ENCODE measurements around the genes PSORS1C1 and ATP6V1G2.

GRCh38 chr6:30934892-30935538, 3.0 kb upstream of the SFTA2 start:
- RRBS = no CpG with 5 or more reads among the region's 6 CpGs

GRCh38 chr6:31036032-31036309, 25.7 kb downstream of the MUC22 start:
- RRBS = no CpG with 5 or more reads among the region's 3 CpGs

DNA sequence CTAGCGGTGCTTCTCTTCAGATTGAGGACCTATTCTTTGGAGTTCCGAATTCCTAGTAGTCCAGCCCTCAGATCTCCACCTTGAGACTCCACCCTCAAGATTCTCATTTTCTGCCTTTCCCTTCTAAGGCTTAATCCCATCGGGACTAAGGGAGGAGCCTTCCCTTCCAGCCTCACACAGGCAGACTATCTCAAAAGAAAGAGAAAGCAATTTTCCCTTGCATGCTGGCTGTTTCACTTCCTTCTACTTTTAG, 32.6 kb downstream of the MUC22 start:
- RRBS = no CpG with 5 or more reads among the region's 3 CpGs

DNA sequence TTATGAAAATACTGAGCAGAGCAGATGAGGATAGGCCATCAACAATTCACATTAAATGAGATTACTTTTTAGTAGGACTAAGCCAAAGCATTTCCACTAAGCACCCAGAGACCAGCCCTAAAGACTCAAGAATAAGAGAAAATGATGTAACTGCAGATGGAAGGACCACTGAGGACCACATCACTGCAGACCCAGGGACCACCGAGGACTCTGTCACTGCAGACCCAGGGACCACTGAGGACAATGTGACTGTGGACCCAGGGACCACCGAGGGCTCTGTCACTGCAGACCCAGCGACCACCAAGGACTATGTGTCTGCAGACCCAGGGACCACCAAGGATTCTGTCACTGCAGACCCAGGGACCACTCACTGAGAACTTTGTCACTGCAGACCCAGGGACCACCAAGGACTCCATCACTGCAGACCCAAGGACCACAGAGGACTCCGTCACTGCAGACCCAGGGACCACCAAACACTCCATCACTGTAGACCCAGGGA, 45.9 kb downstream of the MUC22 start:
- RRBS = no CpG with 5 or more reads among the region's 4 CpGs

- RRBS = no CpG with 5 or more reads among the region's 3 CpGs
These were observed at the start of gene PSORS1C1 for GRCh38 chr6:31114554-31114938. TSS of gene PSORS1C1 (plus strand) at chr6:31114800.

DNA sequence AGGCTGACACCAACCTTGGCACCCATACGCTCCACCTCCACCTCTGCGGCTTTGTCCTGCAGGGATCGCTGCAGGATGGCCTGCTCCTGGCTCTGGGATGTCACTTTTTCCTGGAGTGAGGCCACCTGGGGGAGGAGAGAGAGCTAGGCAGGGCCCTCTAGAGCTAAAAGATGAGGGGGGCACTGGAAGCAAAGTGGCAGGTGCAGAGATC, 9.1 kb downstream of the CCHCR1 start:
- RRBS = no CpG with 5 or more reads among the region's 3 CpGs

- RRBS = no CpG with 5 or more reads among the region's 9 CpGs
These were observed 2.8 kb upstream of the POU5F1 start for GRCh38 chr6:31173066-31173990.

DNA sequence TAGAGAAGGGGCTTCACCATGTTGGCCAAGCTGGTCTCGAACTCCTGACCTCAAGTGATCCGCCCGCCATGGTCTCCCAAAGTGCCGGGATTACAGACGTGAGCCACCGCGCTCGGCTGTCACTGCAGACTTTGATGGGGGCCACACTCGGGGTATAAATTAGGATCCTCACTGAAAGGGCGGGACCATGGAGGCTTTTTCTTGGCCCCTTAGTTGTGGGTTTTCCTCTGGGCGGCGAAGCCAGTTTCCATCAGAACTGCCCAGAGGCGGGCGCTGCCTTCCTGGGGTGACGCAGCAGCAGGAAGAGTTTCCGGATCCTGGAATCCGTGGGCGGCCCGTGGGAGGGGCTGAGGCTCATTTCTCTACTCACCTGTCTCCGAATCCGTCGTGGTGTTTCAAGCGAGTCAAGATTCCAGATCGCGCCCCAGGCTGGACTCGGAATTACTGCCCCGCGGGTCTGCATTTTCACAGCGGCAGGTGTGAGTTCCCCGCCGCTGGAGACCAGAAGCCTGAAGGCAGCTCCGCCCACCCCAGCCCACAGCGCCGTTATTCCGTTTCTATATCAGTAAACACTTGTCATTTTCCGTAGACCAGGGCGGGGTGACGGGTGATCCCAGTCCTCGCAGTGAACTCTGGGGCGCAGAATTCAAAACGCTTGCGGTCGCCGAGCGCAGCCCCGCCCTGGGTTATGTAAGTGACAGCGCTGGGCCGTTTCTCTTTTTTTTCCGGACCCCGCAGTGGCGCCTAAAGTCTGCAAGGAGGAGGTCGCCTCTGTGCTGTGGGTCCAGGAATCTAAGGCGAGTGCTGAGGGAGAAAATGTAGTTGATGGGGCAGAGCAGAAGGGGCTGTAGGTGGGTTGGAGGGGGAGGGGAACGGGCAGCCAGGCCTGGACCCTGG, 27.2 kb upstream of the POU5F1 start:
- RRBS = no CpG with 5 or more reads among the region's 54 CpGs

GRCh38 chr6:31352182-31352400, 4.9 kb downstream of the HLA-B start:
- RRBS = no CpG with 5 or more reads among the region's 2 CpGs

- RRBS = no CpG with 5 or more reads among the region's 16 CpGs
These were observed 1.6 kb downstream of the HLA-B start for GRCh38 chr6:31355076-31356029.

GRCh38 chr6:31378301-31378796, 21.4 kb upstream of the HLA-B start:
- RRBS = no CpG with 5 or more reads among the region's 7 CpGs

DNA sequence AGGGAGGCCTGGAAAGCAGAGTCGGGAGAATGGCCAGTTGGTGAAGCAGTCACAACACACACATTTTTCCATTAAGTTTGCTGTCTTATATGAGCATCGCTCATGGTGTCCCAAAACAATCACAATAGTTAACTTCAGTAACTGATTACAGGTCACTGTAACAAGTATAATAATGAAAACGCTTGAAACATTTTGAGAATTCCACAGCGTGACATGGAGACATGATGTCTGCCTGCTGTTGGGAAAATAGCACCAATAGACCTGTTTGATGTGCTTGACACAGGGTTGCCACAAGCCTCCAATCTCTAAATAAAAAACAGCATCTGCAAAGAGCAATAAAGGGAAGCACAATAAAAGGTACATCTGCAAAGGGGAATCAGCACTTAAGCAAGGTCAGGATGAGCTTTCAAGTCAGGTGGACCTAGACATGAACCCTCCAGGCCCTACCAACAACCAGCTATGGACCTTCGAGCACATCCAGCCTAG, 1.6 kb upstream of the MCCD1 start:
- RRBS = no CpG with 5 or more reads among the region's 5 CpGs

DNA sequence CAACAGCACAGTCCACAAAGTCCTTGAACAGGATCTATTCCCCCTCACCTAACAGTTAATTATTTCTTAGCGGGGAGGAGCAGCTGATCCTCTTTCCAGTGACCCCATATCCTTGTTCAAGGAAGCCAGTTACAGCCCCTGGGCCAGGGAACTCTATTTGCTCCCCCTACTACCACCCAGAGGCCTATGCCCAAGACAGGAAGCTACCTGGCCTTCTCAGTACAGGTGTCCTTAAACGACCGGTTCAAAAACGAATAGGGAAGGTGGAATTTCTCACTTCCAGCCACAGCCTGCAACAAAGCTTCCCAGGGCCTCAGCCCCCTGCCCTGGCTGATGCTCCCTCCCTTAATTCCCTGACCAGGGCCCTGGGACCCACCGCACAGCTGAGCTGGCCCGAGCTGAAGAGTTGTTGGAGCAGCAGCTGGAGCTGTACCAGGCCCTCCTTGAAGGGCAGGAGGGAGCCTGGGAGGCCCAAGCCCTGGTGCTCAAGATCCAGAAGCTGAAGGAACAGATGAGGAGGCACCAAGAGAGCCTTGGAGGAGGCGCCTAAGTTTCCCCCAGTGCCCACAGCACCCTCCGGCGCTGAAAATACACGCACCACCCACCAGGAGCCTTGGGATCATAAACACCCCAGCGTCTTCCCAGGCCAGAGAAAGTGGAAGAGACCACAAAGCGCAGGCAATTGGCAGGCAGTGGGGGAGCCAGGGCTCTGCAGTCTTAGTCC, 786 bp downstream of the MCCD1 start:
- RRBS = no CpG with 5 or more reads among the region's 12 CpGs

DNA sequence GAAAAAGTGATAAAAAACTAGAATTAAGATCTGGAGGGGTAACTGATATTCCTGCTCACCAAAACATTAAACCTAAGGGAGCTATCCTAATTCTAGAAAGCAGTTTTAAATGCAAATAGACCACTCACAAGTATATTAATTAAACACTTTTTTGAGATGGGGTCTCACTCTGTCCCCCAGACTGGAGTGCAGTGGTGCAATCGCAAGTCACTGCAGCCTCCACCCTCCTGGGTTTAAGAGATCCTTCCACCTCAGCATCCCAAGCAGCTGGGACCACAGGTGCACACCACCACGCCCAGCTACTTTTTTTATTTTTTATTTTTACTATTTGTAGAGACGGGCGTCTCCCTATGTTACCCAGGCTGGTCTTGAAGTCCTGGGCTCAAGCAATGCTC, 2.9 kb downstream of the MCCD1 start:
- RRBS = no CpG with 5 or more reads among the region's 4 CpGs

DNA sequence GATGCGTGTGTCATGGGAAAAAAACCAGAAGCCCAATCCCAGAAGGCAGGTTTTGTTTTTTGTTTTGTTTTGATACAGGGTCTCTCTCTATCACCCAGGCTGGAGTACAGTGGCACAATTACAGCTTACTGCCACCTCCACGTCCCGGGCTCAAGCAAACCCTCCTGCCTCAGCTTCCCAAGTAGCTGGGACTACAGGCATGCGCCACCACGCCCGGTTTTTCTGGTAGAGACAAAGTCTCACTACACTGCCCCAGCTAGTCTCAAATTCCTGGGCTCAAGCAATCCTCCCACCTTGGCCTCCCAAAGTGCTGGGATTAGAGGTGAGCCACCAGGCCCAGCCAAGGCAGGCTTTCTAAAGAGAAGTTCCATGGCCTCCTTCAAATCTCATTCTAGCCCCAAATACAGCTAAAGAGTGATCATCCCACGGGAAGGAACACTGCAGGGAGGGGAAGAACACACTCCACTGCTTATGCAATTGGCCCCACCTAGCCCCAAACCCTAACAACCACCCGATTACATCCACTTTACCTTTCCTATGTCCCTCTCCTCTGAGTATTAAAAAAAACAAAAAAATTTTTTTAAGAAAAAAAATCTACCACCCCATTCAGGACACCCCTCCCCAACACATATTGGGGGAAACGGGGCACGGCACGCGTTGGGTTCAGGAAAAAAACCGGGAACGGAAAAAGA, 5.3 kb downstream of the MCCD1 start:
- RRBS = no CpG with 5 or more reads among the region's 14 CpGs

DNA sequence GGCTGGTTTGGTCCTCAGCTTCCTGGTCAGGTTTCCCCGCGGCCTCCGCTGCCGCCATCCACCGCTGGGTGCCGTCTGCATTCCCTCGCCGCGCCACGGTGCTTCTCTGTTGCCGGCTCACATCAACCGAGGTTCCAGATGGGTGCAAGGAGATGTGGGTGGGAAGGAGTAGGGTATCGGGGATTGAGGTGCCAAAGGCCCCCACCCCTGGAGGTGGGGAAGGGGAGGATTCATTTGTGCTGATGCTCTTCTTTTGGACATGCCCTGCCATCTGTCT, 5.8 kb downstream of the MCCD1 start:
- RRBS = no CpG with 5 or more reads among the region's 13 CpGs

DNA sequence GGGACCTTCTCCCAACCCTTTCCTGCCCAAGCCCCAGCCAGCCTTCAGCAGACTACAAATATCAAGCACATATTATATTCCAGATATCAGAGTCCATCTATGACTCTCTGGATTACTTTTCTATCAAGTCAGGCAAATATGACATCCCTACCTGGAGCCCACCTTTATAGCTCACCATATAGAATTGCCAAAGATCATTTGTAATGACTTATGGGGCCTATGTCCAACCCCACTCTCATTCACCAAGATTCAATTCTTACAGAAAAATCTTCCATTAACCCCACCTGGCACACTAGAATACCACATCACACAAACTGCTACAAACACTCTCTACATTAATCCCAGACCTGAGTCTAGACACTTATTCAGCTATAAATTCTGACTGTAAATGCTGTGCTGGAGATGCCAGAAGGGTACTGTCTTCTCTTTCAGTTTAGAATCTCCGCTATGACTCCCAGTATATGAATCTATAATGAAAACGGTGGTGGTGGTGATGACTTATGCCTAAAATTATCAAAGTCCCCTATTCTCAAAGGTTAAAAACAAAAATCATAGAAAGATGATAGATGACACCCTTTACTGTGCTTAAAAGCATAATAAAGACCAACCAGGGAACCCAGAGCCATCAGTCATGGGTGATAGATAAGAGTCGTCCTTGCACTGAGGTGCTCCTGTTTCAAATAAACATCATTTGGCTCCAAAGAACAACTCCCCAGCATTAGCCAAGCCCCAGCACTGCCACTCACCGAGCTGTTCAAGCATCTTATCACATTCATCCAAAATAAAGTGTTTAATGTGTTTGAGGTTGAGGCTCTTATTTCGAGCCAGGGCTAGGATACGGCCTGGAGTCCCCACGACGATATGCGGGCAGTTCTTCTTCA, 5.8 kb downstream of the DDX39B start:
- RRBS = no CpG with 5 or more reads among the region's 9 CpGs

DNA sequence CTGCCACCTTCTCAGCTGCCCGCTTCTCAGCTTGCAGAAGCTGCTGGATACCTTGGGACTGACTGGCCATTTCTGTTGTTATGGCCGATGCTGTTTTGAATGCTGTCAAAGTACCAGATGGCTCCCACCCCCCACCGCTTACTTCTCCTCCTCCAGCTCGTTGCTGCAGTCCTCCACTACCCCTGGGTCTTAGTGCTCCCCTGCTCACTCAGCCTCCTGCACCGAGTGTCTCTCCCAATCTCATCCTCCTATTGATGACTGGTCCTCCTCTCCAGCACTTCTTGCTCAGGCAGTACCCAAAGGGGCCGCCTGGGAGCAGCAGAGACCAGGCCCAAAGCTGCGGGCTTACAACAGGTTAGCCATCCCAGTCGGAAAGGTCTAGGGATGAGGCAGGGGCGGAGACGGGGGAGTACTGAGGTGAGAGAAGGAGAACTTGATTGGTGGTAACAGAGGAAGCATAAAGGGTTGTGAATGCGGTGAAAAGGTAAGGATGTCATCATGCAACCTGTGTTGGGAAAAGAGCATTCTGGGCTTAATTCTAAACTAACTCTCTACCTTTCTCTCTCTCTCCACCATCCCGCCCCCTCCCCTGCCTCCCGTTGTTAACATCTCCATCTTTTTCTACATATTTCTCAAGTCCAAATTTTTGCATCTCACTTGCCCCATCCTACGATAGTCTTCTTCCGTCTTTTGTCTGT, at the start of gene ATP6V1G2:
Gene ATP6V1G2 (minus strand): TSS at position 119 of the 698 bp plus-strand sequence.
- RRBS = no CpG with 5 or more reads among the region's 15 CpGs

GRCh38 chr6:31586409-31587442, 649 bp downstream of the LST1 start:
- RRBS = no CpG with 5 or more reads among the region's 14 CpGs

DNA sequence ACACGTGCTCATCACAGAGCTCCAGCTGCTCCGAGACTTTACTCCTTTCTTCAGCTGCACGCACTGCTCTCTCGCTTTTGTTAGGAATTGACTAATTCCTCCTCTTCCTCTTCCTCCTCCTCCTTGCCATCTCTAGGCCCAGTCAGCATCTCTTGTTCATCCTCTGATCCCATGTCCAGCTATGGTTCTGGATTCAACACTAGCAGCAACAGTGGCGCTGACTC, 3.9 kb upstream of the AIF1 start:
- RRBS = no CpG with 5 or more reads among the region's 5 CpGs

Data from HCT116 (cell line).